ENCODE measurements around a stretch of chr7.

DNA sequence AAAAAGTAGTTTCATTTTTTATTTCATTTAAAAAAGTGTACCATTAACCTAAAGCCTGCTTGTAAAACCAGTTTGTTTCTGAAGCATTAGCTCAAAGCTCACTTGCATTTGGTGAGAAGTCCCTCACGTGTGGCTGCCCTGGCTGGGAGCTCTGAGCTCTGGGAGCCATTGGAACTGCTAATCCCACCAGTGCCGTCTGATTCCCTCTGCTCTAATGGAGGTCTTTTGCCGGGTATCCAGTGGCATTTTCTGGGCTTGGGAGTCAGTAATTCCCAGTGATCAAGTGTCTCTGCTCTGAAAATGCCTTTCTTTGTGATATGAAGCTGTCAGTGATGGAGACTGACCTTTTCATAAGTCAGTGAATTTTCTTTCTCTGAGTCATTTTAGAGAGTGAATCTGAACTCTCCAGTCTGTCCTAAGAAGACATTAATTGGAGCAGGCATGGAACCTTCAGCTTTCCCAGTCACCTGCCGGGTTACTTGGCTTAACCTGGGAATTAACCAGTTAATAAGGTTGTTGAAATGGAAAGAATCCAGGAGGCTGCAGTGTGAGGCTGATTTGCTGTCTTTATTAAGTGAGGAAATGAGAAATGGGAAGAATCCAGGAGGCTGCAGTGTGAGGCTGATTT, 36.8 kb upstream of the FAM20C start:
- PRO-cap = no peak

GRCh38 chr7:189641-190515, 2.5 kb upstream of the FAM20C start:
- PRO-cap = no peak

- PRO-cap = no peak
Observed at GRCh38 chr7:197668-197967, 5.2 kb downstream of the FAM20C start.

- PRO-cap = no peak
Observed at GRCh38 chr7:197968-199085, 6.0 kb downstream of the FAM20C start.

DNA sequence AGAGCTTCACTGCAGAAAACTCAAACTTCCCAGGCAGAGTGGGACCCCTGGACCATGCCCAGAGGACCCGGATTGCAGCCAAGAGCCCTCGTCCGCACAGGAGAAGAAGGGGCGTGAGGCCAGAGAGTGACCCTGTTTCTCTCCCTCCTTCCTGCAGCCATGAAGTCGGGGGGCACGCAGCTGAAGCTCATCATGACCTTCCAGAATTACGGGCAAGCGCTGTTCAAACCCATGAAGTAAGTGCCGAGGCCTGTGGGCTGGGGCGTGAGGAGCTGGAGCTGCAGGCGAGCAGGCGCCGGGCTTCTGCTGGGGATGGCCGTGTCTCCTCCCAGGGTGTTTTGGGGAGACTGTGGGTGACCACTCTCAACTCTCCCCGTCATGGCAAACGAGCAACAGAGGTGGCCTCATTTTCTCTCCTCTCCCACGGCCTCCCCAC, 16.4 kb downstream of the FAM20C start:
- PRO-cap = no peak

DNA sequence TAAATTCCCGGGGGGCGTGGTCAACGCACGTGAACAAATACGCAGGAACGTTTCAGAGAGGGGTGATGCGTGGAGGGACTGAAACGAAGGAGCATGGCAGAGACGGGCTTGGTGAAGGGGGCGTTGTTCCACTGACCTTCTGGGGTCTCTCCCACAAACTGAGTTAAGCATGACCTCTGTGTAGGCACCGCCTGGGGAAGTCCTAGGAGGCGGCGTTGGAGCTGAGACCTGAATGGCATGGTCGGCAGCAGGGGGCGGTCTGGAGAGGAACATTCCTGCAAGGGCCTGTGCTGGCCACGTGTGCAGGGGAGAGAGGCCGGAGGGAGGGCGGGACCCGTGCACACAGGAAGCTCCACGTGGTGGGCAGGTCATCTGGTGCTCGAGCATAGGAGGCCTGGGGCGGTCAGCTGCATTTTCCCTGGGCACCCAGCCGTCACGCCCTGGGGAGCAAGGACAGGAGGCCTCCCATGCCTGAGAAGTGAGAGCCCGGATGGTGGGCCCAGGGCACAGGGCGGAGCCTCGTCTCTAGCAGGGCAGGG, 28.1 kb downstream of the FAM20C start:
- PRO-cap = no peak

DNA sequence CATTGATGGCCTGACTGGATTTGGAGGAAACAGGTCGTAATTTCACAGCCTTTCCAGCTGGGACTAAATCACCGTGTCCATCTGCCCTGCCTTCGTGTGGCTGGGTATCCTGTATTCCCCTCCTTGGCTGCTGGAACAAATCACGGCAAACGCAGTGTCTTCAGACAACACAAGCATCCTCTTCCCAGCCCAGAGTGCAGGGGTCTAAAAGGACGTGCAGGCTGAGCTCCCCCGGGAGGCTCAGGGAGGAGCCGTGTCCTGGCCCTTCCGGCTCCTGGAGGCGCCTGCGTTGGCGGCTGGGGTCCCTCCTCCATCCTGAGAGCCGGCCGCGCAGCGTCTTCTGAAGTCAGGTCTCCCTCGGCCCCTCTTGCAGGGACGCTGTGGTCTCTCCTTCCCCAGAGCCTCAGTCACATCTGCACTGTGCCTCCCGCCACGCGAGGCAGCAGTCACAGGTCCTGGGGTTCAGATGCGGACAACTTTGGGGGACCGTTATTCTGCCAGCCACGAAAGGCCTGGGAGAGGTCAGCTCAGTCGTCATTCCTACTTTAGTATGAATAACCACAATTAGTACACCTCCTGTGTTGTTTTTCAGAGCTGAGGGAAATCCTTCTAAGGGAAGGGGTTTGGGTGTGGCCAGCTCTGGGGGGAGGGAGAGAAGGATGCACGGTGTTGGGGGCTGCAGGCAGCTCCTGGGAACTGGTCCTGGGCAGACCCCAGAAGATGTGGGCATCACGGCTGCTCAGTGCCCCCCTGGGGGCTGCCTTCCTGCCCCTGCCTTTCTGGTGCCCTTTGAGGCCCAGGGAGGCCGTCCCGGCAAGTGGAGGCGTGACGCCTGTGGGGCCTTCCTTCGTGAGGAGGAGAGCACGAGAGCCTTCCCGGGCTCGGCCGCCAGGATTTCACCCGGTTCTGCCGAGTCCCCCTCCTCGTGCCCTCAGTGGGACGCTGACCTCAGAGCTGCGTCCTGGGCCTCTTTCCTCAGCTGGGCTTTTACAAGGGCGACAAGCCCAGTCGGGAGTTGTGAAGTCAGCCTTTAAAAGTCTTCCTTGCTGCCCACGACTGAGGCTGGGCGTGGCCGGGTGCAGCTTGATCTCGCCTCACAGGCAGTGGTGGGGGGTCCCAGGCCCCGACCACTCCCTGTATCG, 41.3 kb downstream of the FAM20C start:
- PRO-cap = unidirectional peak, minus-strand start at position 175 of the sequence

- PRO-cap = no peak
Observed at GRCh38 chr7:235160-235564, 42.8 kb downstream of the FAM20C start.

DNA sequence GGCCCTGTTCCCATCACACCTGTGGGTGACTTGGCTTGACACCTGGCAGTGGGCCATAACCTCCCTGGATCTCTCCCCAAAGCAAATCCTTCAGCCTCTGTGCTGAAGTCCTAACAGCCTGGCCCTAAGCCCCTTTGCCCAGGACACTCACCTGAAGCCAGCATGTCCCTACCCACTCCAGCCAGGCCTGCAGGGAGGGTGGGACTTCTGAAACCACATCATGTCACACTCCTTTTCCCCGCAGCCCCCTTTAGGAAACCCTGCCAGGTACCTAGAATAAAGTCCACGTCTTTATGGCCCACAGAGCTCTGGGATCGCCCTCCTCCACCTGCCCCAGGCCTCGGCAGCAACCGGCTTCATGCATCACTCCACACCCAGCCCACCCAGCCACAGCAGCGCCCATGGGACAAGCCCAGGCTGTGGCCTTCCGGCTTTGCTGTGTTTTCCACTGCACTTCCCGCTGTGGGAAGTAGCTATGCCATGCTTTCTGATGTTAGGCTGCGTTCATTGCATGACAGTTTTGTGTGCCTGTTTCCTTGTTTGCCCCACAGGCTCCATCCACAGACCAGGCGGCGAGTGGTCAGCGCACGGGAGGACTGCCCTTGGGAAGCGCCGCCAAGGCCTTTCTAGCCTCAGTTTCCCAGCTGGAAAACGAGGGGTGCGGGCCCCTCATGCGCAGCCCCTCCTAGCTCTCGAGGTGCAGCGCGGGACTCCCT, 31.5 kb downstream of the FOXL3 start:
- PRO-cap = no peak

GRCh38 chr7:347718-347945, 57.7 kb downstream of the FOXL3 start:
- PRO-cap = no peak

DNA sequence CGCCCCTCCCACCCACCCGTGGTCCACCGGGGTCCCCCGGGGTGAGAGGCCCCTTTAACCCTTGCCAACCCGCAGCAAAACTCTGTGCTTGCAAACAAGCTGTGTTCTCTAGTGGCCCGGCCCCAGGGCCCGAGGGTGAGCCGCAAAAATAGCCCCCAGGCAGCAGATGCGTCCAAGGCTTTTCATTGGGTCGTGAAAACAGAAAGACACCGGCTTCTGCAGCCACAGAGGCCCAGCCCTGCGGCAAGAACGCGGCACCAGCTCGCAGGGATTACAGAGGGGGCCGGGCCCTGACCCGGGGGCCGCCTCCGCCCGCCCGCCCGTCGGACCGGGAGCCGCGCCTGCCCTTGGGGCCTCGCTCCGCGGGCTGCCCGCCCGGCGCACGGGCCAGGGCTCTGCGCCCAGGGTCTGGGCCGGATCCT, 3.0 kb downstream of the PDGFA start:
- PRO-cap = no peak

DNA sequence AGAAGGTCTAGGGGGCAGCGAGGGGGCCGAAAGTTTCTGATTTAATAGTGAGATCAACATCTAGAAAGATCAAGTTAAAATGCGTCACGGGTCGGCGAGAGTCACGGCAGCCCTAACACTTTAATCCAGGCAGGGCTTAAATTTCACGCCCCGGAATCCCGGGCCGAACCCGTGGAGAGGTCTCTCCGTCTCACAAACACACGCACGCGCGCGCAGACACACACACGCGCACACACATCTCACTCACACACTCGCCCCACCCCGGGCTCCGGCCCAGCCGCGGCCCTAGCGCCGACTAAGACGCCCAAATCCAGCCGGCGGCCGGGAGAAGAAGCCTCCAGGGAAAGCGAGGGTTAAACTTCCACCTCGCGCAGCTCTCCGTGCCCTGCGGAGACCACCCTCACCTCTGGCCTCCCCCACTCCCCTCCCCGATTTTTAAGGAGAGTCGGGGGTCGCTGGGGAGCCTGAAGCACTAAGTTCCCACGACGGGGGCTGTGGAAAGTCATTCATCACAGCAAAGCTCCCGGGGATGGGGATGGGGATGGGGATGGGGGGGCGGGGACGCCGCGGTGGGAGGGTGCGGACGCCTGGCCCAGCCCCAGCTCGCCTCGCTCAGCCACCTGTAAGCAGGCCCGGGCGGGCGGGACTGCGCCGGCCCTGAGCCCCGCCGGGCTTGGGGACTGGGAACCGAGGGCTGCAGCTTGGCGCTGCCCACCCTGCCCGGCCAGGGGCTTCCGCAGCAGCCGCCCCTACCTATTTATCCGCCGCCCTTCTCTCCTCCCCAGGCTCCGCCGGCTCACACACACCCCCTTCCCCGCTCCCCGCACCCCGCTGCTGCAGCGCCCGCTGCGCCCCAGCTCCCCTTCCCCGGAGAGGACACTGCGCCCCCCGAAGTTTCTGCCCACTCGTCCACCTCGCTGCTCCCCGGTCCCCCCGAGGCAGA, 1.6 kb downstream of the PDGFA start:
- PRO-cap = bidirectional peak, plus-strand start at position 276 of the sequence, minus-strand start at position 212 of the sequence

DNA sequence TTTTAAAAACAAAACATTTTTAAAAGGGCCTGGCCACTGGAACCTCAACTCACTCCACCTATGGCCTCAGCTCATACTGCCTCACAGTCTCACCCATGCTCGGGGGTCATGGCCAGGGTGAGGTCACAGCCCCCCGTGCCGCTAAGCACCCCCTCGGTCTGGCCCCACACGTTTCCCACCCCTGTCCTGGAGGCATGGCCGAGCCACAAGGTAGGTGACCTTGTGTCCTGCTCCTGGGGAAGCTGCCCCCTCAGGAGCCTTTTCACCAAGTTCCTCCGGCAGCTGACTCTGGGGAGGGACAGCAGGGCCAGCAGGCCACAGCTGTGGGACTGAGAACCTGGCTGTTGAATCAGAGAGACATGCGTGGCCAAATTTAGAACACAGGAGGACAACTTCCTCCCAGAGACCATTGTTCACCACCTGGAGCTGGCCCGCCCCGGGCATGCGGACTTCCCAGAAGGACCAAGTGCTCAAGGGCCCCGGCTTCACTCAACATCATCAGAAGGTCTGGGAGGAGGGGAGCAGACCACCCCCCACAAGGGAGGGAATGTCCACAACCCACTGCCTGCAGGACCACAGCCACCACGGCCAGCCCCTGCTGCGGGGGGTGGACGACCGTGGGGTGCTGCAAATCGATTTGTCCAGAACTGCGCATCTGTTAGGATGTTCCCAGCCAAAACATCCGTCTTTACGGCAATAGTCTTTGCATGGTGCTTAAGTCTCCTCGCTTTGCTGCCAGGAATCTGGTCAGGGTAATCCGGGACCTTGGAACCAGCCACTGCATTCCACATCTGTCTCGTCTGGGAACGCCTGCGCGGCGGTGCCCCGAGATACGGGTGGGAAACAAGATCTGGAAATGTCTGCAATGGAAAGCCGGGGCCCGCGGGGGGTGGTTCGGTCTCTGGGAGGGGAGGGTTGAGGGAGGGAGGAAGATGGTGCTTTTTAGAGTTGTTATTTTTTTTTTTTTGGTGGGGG, 48.7 kb upstream of the PDGFA start:
- PRO-cap = no peak

DNA sequence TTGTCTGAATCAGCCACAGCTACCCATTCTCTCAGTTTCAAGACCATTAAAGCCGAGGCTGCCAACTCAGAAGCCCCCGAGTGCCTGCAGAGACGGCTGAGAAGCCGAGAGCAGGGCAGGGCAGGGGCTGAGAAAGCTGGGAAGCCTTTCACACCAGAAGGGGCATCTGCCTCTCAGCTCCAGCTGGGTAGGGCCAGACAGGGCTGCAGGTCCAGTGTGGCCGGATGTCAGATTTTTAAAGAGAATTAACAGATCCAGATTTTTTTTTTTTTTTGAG, 54.5 kb upstream of the PDGFA start:
- PRO-cap = no peak

GRCh38 chr7:610740-611423, 91.2 kb upstream of the PDGFA start:
- PRO-cap = no peak

- PRO-cap = no peak
Observed at GRCh38 chr7:665547-666439, 60.7 kb upstream of the DNAAF5 start.

GRCh38 chr7:674657-675567, 51.6 kb upstream of the DNAAF5 start:
- PRO-cap = no peak

DNA sequence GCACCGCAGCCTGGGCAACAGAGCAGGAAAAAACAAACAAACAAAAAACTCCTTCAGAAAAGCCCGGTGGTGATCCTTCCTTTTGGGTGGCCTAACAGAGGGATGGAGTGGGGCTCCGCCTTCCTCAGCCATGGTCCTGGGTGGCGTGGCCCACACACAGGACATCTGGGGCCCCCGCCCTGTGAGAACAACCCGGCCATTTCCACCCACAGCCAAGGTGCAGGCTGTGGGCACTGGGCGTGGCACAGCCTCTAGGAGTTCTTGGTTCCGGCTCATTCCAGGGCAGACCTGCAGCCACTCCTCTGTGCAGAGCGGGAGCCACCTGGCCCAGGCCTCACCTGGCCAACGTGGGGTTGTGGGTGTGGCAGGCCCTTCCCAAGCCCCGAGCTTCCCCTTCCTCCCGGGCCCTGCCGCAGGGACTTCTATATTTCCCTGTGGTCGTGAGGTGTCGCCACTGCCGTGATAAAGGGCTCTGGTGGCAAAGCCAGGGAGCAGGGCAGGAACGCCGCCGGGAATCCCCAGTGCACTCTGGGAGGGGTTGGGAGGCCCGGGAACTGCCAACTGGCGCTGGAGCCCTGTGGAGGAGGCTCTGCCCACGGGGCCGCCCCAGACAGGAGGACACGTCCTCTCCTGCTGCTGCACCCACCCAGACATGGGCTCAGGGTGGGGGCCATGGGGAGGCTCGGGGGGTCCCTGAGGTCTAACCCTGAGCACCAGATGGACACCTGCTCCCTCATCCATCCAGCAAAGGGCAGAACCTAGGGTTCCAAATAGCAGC, 37.7 kb downstream of the GET4 start:
- PRO-cap = no peak

GRCh38 chr7:919782-920389, 34.6 kb downstream of the ADAP1 start:
- PRO-cap = no peak

- PRO-cap = no peak
Observed at GRCh38 chr7:920390-921320, 33.8 kb downstream of the ADAP1 start.